H4 (cell line): ENCODE measurements around a stretch of chr11.

DNA sequence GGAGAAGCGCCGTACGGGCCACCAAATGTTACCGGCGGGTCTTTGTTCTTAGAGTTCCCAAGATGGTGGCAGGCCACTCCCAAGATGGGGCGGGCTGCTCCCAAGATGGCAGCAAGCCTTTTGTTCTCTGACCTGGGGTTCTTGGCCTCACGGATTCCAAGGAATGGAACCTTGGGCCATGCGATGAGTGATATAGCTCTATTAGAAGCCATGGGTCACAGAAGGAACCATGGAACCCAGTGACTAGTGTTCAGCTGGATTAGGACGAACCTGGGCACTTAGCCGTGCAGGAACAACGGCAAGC lies 25.0 kb upstream of the MUC15 start:
- RAMPAGE, long total RNA, result no peak

DNA sequence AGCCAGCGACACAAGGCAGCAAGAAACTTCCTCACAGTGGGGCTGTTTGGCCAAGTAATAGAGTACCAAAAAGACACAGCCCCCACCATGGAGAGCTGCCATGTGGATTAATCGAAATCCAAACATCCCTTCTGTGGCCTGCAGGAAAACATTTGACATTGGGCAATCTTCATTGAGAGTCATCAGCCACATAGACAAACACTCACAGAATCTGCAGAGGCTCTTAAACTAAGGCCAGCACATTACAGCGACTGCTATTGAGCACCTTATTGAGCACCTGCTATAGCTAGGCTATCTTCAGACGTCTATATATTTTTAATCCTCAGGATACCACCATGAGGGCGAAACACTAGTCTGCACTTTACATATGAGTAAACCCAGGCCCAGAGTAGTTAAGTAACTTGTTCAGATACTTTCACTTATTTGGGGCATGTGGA lies 43.5 kb upstream of the FIBIN start:
- RAMPAGE, long total RNA, result no peak

GRCh38 chr11:26965442-26966010 lies 28.4 kb upstream of the FIBIN start:
- RAMPAGE, long total RNA, result no peak

GRCh38 chr11:27357373-27357669 lies 5.7 kb downstream of the CCDC34 start:
- RAMPAGE, long total RNA, result no peak

DNA sequence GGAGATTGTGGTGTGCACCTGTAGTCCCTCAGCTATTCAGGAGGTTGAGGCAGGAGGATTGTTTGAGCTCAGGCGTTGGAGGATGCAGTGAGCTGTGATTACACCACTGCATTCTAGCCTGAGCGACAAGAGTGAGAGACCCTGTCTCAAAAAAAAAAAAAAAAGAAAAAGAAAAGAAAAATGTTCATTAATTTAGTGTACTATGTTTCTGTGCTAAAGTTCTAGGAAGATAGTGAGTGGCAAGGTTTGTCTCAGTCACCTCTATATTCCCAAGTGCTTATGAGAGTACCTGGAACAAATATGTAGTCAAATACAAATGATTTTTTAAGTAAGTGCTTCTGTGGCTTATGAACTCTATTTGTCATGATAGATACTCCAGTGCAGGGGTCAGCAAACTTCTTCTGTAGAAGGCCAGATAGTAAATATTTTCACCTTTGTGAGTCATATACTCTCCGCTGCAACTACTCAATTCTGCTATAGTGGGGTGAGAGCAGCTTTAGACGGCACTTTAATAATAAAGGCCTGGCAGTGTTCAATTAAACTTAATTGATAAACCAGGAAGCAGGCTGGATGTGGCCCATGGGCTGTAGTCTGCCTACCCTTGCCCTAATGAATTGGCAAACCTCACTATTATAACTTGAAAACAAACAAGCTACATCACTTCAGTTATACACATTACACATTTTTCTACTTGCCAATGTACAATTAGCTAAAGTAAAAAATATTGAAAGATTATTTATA lies 12.3 kb upstream of the CCDC34 start:
- RAMPAGE, long total RNA, result no peak

- RAMPAGE, long total RNA, result no peak
Observed at GRCh38 chr11:27401642-27402494, 38.9 kb upstream of the CCDC34 start.

DNA sequence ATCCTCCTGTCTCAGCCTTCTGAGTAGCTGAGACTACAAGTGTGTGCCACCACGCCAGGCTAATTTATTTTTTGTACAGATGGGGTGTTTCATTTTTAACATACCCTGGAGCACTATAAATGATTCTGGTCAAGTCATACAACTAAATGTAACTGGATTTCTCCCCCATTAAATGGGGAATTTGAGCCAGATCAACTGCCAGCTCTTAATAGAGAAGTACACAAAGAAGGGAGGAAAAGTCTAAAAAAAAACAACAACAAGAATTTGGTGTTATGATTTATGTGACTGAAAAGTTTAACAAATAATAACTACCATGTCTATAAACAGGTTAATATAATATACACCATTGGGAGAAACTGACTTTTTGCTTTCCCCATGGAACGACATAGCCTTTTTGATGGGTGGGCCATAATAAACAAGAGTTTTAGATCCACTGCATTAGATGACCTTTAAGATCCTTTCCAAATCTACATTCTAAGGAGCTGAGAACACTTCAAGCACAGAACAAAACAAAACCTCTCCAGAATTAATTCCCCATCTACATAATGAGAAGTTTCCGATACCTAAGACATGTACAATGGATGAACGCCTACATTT lies 17.4 kb downstream of the LGR4 start:
- RAMPAGE, long total RNA, result no peak

DNA sequence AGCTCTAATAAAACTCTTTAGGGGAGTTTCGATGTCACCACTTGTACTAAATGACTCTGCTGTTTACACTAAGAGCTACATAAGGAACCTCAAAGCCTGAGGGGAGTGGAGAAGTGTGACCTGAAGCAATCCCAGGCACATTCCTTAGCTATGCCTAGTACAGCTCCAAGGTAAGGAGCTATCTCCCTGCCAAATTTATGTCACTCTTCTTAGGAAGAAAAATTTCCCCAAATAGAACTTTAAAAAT lies 8.2 kb downstream of the LGR4 start:
- RAMPAGE, long total RNA, result no peak

DNA sequence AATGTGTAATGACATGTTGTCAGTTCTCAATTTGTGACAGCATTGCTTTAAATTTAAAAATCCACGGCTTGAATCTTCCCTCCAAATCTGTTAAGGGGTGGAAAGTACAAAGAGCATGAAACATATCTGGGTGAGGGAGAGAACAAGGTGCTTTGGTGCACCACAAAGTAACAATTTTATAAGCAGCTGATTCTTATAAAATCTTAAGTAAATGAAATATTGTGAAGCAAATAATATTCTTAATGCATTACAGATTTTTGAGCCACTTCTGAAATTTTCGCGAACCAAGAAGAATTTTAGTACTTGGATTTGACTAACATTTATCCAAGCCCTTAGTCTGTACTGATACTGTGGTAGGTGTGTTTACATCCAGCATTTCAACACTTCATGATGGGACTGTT lies 660 bp upstream of the LIN7C start:
- RAMPAGE, long total RNA, result no peak

DNA sequence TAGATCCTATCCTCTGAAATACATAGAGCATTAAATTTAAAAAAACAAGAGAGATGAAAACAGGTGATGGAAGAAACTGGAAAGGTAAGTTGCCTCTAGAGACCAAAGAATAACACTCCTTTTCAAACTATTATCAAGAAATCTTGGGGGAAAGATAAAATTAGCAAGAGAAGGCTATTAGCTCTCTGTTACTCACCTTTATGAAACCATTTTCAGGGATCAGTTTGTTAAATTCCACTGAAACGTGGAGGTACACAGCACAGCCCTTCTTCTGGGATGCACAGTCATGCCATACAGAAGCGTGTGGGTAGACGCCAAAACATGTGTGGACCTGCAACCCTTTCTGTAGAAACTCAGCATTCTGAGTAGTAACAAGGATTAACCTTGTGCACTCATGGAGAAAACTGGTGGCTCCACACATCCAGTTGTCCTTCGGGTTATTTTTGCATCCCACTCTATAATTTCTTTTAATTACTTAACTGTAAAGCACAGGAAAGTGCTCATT lies 26.3 kb downstream of the BDNF start:
- RAMPAGE, long total RNA, result no peak

DNA sequence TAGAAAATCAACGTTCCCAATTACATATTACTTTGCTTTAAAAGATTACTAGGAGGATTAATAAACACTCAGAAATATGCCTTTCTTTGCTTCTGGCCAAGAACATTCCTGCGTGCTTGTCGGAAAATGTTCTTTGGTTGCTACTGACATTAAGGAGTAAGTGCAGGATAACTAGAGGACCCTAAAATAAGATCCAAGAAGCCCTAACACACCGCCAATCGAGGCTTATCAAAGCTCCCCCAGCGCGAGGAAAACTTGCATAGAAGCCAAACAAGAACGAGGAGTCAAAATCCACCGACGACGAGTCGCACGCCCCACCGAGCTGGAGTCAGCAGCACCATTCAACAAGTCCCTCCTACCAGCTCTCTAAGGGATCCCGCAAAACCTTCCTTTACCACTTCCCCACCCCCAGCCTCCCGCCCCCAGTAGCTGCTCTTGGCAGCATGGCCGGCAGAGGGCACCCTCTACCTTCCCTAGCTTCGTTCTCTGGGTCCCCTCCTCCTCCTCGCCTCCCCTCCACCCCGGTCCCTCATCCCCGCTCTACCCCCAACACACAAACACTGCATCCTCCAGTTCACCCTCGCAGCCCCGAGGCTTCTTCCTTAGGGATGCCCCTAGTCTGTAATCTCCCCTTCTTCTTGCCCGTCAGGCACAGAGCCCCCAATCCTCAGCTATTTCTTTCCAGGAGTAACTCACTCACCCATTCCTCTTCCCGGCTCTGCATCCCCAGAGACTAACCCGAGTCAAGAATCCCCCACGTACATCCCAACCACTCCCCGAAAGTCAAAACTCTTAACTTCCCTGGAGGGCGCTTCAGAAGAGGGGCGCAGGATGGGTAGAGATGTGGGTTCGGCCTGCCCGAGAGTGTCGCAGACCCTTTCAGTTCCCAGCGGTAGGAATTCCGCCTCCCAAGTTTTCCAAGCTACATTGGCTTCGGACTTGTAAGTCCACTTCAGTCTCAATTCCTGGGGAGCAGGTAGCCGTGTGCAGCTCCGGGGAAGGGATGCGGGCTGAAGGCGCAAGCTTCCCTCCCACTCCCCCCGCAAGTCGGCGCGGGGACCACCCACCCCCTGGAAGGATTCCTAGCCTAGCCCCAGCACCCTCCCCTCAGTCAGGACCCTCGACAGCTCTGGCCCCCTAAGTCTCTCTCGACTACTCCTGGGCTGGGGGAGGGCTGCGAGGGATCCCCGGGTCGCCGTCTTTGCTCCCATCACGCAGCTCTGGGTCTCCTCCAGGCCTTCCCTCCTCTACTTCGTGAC lies 1.1 kb downstream of the BDNF start:
- RAMPAGE, long total RNA, result no peak

- RAMPAGE, long total RNA, result no peak
Observed at GRCh38 chr11:28245318-28245934, 137.2 kb downstream of the METTL15 start.

GRCh38 chr11:30326772-30327371 lies 4.0 kb downstream of the ARL14EP start:
- RAMPAGE, long total RNA, result no peak

- RAMPAGE, long total RNA, result no peak
Observed at GRCh38 chr11:31496824-31497336, 12.5 kb downstream of the IMMP1L start.

- RAMPAGE, long total RNA, result no peak
Observed at GRCh38 chr11:32566527-32567001, 17.1 kb upstream of the EIF3M start.

DNA sequence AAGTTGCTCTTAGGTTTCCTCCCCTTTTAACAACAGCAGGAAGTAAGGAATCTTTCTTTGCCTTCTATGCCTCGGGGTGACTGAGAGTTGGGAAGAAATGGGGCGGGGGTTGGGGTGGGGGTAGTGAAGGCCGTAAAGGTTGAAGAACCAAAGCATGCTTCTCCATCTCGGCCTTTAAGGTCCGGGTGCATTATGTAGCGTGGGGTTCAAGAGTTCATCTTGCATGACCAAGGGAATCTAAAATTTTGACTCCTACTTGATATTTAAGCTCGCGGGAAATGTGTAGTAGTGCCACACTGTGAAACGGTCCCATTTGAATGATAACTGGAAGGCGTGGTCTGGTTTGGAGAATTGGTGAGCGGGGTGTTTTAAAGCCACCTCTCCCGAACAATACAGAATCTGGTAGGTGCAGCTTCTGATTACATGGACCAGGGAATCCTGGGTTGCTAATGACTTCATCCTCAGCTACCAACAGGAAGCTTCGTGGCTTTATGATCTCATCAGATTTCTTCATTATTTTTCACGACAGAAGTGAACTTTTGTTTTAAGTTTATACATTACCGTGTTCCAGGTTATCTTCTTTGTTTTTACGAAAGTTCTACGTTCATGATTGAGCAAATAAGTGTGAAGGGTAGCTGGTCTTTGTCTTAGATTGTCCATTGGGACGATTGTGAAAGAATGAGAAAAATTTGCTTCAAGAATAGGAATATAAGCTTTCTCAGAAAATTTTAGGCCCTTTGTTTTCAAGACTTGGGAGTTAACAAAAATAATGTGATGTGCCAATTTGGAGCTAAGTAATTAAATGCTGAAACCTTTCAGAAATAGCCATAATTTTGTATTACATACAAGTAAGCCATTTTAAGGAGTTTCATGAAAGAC lies 1.6 kb downstream of the QSER1 start:
- RAMPAGE, long total RNA, result no peak

DNA sequence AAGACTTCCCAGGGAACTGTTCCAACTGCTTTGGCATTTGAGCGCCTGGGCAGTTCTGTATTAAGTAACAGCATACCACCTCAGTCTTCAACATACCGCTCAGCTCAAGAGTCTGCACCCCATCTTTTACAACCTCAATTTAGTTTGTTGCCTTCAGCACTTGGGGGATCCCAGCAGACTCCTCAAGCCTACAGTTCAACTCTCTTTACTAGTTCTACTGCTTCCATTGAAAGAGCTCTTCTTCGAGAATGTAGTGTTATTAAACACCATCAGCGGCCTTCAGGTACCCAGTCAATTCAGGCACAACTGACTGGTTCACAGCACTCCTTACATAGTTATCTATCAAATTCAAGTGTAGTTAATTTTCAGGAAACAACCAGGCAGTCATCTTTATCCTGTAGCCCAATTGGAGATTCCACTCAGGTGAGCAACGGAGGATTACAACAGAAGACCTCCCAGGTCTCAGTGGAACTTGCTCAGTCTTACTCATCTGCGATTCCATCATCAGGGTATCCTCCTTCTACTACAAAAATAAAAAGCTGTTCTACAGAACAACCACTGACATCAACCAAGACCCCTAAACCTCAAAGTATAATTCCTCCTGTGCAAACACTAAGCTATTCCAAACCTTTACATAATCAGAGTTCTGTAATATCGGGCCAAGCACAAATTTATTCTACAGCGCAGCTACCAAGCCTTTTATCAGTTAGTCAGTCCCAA lies 39.5 kb downstream of the QSER1 start:
- RAMPAGE, long total RNA, result no peak

DNA sequence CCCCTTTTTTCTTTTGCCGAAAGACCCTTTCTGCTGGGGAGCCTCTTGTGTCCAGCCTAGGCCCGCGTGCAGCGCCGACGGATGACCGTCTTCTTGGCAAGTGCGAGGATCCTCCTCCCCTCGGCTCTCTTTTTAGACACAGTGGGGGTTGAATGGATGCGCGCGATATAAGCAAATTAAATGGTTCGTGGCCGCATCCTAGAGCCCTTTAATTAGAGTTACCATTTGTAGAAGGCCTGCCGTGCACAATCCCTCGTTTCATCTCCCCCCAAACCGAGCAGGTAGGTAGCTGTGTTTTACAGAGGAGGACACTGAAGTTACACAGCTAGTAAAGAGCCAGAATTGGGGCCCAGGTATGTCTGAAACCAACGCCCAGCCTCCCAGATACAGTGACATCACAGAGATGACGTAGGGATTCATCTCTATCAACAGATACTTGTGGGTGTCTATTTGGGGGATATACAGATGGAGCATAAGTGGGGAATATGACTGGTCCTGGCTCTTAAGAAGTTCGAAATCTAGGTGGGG lies 799 bp downstream of the TCP11L1 start:
- RAMPAGE, long total RNA, result no peak

- RAMPAGE, long total RNA, result no peak
Observed at GRCh38 chr11:33132078-33132967, 29.0 kb downstream of the CSTF3 start.

DNA sequence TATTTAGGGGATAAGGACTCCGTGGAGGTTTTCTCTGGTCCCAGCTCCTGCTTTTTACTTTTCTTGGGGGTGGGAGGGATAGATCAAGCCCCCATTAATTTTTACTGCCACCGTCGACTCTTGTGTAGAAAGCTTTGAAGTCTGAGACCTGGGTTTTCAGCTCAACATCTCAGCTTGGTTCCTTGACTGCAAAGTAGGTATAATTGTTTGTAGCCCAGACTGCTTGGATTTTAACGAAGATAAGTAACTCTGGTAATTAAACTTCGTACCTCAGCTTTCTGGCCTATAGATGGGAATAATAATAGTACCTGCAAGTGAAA lies 493 bp upstream of the CSTF3 start:
- RAMPAGE, long total RNA, result no peak